Gallbladder (tissue), 1 donor: ENCODE measurements around the genes MYOF and FFAR4.

GRCh38 chr10:92242850-92243730 is 47.8 kb downstream of the CPEB3 start:
- PRO-cap: no peak

GRCh38 chr10:92901699-92902197 is 53.4 kb downstream of the EXOC6 start:
- PRO-cap: no peak

- PRO-cap: no peak
Measured at GRCh38 chr10:93434868-93435401, 47.2 kb downstream of the MYOF start.

DNA sequence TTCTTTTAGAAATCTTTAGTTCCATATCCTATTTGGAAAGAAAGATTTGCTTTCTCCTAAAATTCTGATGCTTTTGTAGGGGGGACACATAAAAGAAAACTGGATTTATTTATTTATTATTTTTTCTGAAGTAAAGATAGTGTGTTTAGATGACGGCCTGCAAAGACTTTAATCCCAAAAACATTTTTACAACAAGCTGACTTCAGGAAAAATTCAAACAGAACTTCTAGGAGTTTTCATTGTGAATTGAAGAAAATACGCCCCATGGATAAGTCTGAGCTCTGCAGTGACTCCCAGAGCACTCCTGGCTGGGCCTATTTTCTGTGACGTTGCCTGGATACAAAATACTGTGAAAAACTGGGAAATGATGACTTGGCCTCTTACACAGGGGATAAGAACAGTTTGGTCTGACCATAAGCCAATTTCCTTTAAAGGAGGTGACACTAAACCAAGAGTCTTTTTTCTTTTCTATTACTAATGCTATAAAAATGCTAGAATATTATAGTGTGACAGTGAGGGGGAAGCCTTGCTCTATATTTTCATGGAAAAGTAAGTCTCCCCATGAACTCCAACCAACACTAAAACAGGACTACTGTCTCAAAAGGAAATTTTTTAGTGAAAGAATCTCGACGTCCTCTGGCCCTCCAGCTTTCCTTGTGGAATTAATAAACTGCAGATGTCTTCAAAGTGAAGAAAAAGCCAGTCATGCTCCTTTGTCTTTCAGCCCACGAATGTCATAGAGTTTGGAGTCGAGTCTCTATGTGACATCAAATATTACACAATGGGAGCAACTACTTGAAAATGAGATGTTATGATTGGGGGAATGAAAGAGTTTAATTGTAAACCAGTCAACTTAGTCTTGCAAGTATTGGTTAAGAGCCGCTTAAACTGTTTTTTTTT is 45.5 kb downstream of the MYOF start:
- PRO-cap: unidirectional peak, minus-strand start at position 656 of the sequence; bidirectional peak, plus-strand start outside the sequence, minus-strand start at position 727 of the sequence

DNA sequence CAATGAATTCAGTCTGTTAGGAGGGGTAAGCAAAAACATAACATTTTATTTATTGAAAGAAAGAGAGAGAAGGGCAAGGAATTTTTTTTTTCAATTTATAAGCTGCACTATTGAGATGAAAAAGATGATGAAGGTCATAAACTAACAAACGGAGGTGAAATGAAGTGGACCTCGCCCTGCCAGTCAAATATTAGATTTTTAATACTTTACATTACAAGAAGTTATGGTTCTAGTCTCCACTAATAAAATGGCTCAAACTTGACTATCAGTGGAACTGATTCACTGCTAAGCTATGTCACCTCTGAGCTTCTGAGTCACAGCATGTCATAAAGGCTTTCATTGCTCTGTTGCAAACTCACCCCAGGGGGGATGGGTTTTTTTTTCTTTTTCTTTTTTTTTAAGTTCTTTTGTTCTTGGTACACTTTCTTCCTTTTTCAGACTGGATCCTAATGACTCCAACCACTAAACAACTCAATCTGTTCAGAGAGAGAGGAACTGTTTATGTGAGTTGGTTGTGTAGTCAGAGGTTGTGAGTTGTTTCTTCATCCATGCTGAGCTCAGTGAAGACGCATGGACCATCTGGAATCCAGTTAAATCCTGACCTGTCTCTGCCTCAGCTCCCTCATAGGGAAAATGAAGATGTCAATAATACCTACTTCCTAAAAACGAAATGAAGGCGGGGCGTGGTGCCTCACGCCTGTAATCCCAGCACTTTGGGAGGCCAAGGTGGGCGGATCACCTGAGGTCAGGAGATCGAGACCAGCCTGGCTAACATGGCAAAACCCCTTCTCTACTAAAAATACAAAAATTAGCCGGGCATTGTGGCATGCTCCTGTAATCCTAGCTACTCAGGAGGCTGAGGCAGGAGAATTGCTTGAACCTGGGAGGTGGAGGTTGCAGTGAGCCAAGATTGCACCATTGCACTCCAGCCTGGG is 10.9 kb downstream of the MYOF start:
- PRO-cap: no peak

- PRO-cap: bidirectional peak, plus-strand start at chr10:93481951, minus-strand start at chr10:93481922; bidirectional peak, plus-strand start at chr10:93482268, minus-strand start at chr10:93482294; unidirectional peak, minus-strand start at chr10:93482427; unidirectional peak, minus-strand start at chr10:93482623; unidirectional peak, minus-strand start at chr10:93482694
Measured at GRCh38 chr10:93481798-93482871, at the start of gene MYOF. MYOF (minus strand) TSS chr10:93482334.

DNA sequence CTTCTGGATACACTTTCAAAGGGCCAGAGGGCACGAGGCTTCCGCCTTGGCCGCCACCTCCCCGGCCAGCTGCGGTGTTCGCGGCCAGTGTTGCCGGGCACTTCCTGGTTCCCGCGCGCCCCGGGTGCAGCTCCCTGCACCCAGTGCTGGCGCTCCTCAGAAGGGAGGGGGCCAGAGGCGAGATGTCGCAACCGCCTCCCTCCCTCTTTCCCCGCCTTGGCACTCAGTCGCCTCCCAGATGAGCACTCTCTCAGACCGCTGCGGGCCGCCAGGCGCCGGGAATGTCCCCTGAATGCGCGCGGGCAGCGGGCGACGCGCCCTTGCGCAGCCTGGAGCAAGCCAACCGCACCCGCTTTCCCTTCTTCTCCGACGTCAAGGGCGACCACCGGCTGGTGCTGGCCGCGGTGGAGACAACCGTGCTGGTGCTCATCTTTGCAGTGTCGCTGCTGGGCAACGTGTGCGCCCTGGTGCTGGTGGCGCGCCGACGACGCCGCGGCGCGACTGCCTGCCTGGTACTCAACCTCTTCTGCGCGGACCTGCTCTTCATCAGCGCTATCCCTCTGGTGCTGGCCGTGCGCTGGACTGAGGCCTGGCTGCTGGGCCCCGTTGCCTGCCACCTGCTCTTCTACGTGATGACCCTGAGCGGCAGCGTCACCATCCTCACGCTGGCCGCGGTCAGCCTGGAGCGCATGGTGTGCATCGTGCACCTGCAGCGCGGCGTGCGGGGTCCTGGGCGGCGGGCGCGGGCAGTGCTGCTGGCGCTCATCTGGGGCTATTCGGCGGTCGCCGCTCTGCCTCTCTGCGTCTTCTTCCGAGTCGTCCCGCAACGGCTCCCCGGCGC is at the start of gene FFAR4:
TSS of gene FFAR4 (plus strand) at position 226 of the 841 bp plus-strand sequence.
- PRO-cap: bidirectional peak, plus-strand start at position 253 of the sequence, minus-strand start at position 92 of the sequence

DNA sequence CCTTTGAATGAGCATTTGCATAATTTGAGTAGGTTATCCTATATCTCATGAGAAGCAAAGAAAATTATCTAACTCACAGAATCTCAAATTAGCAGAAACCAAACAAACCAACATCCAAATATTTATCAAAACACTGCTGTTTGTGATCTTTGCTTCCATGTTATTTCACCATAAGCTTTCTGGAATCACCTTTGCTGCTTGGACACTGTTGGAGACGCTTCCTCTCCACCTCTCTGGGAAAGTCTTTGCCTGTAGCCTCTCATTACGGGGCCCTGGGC is 57.3 kb downstream of the LGI1 start:
- PRO-cap: no peak

GRCh38 chr10:94174412-94174933 is 180.7 kb downstream of the PLCE1 start:
- PRO-cap: no peak

DNA sequence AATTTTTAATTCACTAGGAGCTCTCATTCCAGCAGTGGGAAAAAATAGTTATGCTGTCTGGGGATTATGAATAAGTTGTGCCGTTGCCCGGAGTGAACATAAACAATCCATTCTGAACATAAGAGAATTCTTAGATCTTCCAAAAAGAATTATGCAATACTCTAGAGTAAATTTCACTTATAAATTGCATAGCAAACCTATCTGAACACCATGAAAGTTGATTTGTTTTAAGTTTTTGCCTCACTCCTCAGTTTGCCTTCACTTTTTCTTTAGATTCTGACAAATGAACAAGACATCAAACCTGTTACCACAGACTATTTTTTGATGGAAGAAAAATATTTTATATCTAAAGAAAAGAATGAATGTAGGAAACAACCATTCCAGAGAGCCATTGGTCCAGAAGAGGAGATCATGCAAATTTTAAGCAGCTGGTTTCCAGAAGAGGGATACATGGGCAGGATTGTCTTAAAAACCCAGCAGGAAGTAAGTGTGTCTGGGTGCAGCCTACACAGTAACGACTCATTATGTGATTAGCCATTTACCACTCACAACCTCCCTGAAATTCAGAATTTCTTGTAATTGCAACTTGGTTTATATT is 46.4 kb downstream of the NOC3L start:
- PRO-cap: no peak

DNA sequence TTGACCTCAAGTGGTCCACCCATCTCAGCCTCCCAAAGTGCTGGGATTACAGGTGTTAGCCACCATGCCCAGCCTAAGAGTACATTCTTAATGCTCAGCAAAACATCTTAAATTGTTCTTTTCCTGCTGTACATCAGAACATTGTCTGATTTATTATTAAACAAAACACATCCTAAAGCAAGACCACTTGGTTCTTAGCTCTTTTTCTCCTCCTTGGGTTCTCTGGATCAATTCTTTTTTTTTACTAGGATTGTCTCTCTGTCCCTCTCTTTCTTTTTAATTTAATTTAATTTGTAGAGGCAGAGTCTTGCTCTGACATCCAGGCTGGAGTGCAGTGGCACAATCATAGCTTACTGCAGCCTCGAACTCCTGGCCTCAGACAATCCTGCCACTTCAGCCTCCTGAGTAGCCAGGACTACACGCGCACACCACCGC is 69.9 kb upstream of the HELLS start:
- PRO-cap: no peak

GRCh38 chr10:94495596-94495953 is 50.0 kb upstream of the HELLS start:
- PRO-cap: unidirectional peak, plus-strand start at chr10:94495723

GRCh38 chr10:94680294-94680950 is 3.1 kb upstream of the CYP2C18 start:
- PRO-cap: no peak

- PRO-cap: no peak
Measured at GRCh38 chr10:94902365-94903116, 35.9 kb upstream of the CYP2C9 start.

- PRO-cap: no peak
Measured at GRCh38 chr10:95070102-95070816, 962 bp upstream of the CYP2C8 start.

- PRO-cap: bidirectional peak, plus-strand start at chr10:95289300, minus-strand start at chr10:95289044
Measured at GRCh38 chr10:95288909-95289218, 1.9 kb downstream of the PDLIM1 start.

DNA sequence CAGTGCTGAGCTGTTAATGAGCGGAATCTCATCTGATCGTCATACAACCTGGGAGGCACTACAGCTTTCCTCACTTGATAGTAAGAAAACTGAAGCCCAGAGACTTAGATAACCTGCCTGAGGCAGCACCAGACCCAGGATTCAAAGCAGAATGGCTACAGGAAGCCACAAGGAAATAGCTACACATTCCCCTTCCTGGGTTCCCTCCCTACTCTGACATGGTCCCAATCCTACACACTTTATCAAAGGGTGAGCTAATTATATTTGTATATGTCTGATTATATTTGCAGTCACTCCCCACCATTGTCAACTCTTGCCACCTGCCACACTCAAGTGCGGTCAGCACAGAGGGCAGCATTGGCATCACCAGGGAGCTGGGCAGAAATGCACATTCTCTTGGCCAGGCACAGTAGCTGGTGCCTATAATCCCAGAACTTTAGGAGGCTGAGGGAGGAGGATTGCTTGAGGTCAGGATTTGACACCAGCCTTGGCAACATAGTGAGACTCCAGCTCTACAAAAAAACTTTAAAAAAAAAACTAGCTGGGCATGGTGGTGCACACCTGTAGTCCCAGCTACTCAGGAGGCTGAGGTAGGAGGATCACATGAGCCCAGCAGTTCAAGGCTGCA is 114.1 kb upstream of the PDLIM1 start:
- PRO-cap: no peak

GRCh38 chr10:95431836-95432415 is 129.2 kb downstream of the SORBS1 start:
- PRO-cap: no peak

DNA sequence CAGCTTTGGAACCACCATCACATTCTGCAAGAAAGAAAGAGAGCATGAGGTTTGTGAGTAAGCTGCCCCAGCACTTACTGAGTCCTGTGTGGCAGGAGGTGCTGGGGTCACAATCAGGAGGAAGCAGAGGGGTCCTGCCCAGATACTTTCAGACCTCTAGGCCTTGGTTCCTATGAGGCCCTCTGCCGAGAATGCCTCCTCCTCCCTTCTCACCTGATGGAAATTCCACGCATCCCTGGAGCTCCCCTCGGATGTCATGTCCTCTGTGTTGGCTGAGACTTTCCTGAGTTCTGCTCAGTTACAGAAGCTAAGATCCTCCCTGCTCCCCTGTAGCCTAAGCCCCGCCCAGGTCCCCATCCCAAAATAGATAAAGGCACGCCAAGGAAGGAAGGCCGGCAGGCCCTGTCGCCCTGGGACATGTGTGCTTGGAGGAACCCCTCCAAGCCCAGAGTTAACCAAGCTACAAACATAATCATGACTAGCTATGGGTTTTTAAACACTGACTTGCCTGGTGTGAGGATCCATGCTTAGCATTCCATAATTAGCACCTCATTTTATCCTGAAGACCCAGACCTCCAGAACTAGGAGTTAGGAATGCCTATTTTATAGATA is 123.5 kb downstream of the SORBS1 start:
- PRO-cap: no peak

GRCh38 chr10:95447563-95448314 is 113.4 kb downstream of the SORBS1 start:
- PRO-cap: no peak